Transverse colon (tissue), 4 donors: ENCODE results near the genes LGI1 and BLNK.

GRCh38 chr10:93438873-93439281 is 43.3 kb downstream of the MYOF start:
- PRO-cap: bidirectional peak, plus-strand start at chr10:93438993, minus-strand start at chr10:93438911; unidirectional peak, plus-strand start at chr10:93438993
- RAMPAGE, long total RNA, 4 experiments: no peak in any of the 4 experiments

GRCh38 chr10:93478882-93479142 is 3.3 kb downstream of the MYOF start:
- PRO-cap: no peak
- RAMPAGE, long total RNA, 4 experiments: no peak in any of the 4 experiments

- PRO-cap: no peak
- RAMPAGE, long total RNA, 4 experiments: no peak in any of the 4 experiments
Observed at GRCh38 chr10:93515262-93515630, 18.8 kb downstream of the CEP55 start.

DNA sequence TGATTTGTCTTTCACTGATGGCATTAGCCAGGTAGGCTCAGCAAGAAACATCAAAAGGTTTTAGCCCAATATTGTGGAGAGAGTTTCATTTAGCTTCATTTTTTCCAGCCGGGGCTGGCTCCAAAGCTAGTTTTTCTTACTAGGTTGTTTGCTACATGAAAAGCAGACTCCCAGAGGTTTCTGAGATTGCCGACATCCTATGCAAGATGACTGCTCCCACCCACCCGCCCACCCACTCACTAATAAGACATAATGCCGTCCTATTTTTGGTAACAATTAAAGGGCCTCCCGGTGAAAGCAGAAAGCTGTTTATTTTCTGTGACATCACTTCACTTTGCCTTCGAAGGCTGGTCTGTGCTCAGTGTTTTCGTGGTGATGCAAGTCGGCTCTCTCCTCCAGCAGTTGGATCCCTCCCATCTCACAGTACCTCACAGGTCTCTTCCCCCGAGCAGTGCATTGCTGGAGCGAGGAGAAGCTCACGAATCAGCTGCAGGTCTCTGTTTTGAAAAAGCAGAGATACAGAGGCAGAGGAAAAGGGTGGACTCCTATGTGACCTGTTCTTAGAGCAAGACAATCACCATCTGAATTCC is at the start of gene LGI1:
Gene LGI1, plus strand, starts transcription at position 421 of the 590 bp plus-strand sequence.
- PRO-cap: unidirectional peak, plus-strand start at position 456 of the sequence
- RAMPAGE, long total RNA, 4 experiments: start-site peak on the plus strand in 2 of 4 experiments, centred at positions 440 to 444 of the sequence, 13 to 42 reads per replicate

- PRO-cap: no peak
- RAMPAGE, long total RNA, 4 experiments: start-site peak on the plus strand in 1 of 4 experiments, at chr10:94258606-94259417 at its widest, 21 to 25 reads per replicate
Observed at GRCh38 chr10:94258459-94259294, 104.1 kb downstream of the NOC3L start.

GRCh38 chr10:95039035-95039546 is 30.2 kb downstream of the CYP2C8 start:
- PRO-cap: no peak
- RAMPAGE, long total RNA, 4 experiments: no peak in any of the 4 experiments

GRCh38 chr10:95246727-95247695 is 43.8 kb downstream of the PDLIM1 start:
- PRO-cap: no peak
- RAMPAGE, long total RNA, 4 experiments: start-site peak on the minus strand in 2 of 4 experiments, at chr10:95247178-95247480 at its widest, 15 to 37 reads per replicate

DNA sequence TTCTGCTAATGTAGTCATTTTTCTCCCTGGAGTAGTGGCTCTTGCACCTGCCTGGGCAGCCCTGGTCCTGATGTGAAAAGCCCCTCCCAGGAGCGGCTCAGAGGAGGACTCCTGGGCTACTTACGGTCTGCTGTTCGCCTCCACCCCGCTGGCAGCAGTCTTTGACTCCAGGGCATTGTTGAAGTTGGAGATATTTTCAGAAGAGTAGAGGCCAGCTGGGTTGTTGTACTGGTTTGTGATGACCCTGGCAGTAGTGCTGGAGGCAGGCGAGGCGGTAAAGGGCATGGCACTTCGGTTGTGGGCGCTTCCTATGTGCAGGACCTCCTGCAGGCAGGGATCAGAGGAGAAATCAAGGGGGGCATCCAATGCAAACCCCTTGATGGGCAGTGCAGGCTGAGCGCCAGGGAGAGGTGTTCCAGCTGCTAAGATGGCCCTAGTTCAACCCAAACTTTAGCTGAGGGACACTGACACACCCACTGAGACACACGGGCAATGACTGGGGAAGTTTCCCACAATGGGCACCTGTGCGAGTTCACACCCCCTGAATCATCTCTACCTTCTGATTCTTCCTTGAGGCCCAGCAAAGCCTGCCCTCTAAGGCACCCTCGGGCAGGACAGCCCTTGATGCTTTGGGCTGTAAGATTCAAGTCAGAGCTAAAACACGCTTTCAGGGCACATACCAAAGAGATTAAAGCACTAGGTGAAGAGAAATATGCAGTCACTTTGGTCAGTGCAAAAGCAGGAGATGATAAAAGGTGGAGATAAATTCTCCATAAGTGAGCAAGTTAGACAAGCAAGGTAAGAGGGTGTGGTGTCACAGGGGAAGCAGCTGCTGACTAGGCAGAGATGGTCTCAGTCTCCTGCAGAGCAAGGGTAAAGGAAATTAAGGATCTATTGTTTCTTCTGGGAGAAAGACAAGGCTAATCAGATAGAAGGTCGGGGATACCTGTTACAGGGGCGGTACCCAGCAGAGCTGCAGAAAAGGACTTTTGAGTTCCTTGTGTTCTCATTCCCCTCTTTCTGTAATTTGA is 26.7 kb downstream of the PDLIM1 start:
- PRO-cap: no peak
- RAMPAGE, long total RNA, 4 experiments: no peak in any of the 4 experiments

GRCh38 chr10:95445090-95445820 is 115.9 kb downstream of the SORBS1 start:
- PRO-cap: no peak
- RAMPAGE, long total RNA, 4 experiments: no peak in any of the 4 experiments

DNA sequence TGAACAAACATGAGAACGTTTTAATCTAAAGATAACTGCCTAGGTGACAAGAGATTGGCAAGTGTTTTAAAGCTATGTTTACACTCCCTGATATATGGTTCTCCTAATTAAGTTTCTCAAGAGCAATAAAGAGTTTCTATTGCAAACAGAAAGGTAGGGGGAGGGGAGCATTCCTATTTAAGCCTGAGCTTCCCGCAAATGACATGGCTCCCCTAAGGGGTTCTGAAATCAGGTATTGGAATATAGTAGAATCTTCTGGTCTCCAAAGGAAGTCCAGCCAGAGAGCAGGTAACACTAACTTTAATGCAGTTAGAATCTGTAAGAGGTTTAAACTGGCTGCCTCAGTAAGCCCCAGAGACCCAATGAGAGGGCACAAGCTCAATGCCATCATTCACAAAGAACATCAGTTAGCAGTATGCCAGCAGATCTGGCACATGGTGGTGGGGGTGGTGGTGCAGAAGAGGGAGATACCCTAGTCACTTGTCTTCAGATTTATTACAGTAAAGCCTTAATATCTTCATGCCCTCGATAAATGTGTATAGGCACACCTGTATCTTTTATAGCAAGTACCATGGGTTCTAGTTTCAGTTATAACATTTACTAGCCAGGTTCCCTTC is 86.3 kb downstream of the SORBS1 start:
- PRO-cap: no peak
- RAMPAGE, long total RNA, 4 experiments: no peak in any of the 4 experiments

DNA sequence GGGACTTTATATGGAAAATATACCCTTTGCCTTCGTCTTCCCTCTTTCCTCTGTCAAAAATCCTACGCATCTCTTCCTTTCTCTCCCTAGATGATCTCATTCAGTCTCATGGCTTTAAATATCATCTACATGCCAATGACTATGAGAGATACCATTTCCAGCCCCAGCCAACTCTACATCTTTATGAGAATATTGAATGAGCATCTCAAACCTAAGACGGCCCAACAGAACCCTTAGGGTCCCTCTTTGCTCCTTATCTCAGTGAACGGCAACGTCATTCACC is 72.8 kb downstream of the SORBS1 start:
- PRO-cap: no peak
- RAMPAGE, long total RNA, 4 experiments: no peak in any of the 4 experiments

DNA sequence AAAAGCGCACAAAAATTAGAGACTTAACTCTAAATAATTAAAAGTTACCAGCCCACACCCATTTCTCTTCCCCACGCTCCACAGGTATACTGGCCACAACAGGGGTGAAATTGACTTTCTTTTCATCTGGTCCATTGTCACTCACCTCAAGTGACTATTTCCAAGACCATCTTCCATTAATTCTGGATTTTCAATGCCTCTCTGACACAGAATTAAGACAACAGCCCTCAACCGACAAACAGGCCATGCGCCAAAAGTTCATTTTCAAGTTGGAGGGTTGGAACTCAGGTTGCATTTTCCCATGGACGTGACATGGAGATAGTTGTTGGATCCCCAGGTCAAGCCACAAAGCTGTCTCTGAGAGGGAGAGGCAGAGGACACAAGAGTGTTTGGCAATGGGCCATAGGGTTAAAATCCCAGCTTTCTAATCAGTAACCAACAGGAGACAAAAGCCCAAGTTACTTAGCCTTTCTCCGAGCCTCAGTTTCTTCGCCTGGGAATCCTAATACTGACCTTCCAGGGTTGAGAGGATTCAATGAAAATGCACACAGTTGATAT is 44.5 kb downstream of the SORBS1 start:
- PRO-cap: no peak
- RAMPAGE, long total RNA, 4 experiments: start-site peak on the minus strand in 1 of 4 experiments, centred at position 251 of the sequence, 6 reads per replicate

- PRO-cap: unidirectional peak, plus-strand start at chr10:95613715
- RAMPAGE, long total RNA, 4 experiments: no peak in any of the 4 experiments
Observed at GRCh38 chr10:95613300-95613913, 43.1 kb downstream of the ALDH18A1 start.

- PRO-cap: bidirectional peak, plus-strand start at chr10:96271519, minus-strand start at chr10:96271518; bidirectional peak, plus-strand start at chr10:96271764, minus-strand start at chr10:96271559
- RAMPAGE, long total RNA, 4 experiments: start-site peak on the minus strand in 3 of 4 experiments, at chr10:96271488-96271611 at its widest, 19 to 187 reads per replicate
Observed at GRCh38 chr10:96271309-96272088, at the start of gene BLNK. Gene BLNK, minus strand, starts transcription at chr10:96271569.

DNA sequence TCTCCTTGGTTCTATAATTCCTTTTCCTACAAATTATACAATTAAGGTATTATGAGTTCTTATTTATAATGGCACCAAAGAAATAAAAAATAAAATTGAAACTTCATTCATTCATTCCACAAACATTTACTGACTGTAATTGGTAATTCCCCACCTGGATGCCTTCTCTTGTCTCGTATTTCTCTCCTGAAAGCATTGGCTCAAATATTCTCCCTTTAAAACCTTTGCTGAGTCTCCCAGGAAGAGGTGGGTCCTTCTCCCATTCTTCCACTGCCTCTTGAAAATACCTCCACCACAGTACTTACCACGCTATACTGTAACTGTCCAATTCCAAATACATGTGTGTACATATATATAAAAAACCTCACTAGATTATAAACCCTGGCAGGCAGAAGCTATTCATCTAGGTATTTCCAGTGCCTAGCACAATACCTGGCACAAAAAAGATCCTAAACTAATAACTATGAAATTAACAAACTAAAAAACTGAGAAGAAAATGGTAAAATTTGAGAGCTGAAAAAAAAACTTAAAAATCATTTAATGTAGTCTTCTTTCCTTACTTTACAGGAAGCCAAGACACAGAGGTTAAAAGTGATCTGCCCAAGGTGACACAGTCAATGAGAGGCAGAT is 17.4 kb upstream of the TLL2 start:
- PRO-cap: no peak
- RAMPAGE, long total RNA, 4 experiments: no peak in any of the 4 experiments

GRCh38 chr10:96559071-96559861 is 27.5 kb downstream of the TM9SF3 start:
- PRO-cap: no peak
- RAMPAGE, long total RNA, 4 experiments: start-site peak on the minus strand in 2 of 4 experiments, at chr10:96559201-96559753 at its widest, 11 to 17 reads per replicate

DNA sequence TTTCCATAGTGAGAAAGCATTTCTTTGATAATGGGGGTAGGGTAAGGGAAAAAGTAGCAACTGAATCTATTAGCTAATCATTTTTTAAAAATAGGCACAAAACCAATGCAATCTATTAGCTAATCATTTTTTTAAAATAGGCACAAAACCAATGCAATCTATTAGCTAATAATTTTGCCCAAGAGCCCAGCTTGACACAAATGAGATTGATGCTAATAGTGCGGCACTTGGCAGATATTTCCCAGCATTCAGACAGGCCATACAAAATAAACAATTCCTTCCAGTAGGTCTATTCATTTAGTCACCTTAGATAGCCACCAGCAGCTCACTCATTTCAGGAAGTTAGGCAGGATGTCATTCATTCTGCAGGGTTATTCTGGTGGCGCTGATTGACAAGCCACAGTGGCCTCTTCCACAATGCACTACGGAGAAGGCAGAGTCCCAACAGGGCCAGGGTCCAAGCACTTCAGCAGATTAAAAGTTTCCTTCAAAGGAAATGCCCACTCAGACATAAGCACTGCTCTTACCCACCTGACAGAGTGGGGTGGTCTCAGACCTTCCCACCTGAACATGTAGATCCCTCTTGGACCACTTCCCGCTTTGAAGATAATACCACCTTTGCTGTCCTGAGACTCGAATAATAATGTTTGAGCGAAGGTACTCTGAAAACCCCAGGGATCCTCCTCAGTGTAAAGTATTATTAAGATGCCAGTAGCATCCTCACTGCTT is 55.7 kb downstream of the PIK3AP1 start:
- PRO-cap: no peak
- RAMPAGE, long total RNA, 4 experiments: no peak in any of the 4 experiments

- PRO-cap: no peak
- RAMPAGE, long total RNA, 4 experiments: no peak in any of the 4 experiments
Observed at GRCh38 chr10:96673289-96674130, 46.8 kb downstream of the PIK3AP1 start.

DNA sequence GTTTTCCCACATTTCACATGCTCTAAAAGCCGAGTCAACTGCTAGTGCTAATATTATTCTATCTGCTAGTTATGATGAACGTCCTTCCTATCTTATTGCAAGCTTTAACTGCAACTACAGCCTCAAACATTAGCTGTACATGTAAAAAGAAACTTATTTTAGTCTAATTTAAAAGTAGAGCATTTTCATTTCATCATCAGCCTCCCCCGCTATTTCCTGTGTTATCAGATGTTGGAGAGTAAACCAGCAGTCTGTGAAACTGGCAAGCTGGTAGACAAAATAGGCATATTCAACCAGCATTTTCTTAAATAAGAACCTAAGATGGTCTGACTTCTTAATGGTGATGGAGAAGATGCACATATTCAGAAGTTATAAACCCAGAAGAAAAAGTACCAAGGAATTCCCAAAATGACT is 25.0 kb downstream of the PIK3AP1 start:
- PRO-cap: no peak
- RAMPAGE, long total RNA, 4 experiments: no peak in any of the 4 experiments

DNA sequence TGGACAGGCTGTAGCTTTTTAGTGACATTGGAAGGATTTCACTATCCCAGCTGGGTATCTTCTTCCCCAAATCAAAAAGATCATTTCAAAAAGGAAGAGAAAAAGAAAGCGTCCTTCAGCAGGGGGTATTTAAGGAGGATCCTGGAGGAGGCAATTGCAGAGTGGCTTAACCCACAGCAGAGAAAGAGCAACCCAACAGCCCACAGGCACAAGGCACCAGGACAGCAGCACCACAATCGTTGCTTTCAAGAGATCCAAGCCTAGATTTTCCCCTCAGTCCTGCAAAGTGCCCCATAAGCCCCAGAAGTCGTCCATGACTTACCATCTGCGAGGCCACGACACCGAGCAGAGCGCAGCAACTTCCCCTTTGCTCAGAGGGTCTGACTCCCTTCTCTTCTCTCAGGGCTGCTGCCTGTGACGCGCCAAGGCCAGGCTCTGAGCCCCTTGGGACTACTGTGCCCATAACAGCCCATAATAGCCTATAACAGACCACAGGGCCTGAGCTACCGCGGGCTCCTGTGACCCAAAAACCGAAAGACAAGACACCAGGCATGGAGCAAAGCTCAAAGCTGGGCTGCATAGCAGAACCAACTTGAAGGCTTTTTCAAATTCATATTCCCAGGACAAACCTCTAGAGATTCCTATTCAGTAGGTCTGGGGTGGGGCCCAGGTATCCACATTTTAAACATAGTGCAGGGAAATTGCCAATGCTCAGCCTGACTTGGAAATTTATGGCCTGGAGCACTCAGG is 19.7 kb downstream of the PIK3AP1 start:
- PRO-cap: bidirectional peak, plus-strand start at position 526 of the sequence, minus-strand start at position 369 of the sequence
- RAMPAGE, long total RNA, 4 experiments: start-site peak on the minus strand in 1 of 4 experiments, centred at position 384 of the sequence, 29 reads per replicate